Ovary (tissue), 7 donors: ENCODE measurements around a stretch of chr12.

DNA sequence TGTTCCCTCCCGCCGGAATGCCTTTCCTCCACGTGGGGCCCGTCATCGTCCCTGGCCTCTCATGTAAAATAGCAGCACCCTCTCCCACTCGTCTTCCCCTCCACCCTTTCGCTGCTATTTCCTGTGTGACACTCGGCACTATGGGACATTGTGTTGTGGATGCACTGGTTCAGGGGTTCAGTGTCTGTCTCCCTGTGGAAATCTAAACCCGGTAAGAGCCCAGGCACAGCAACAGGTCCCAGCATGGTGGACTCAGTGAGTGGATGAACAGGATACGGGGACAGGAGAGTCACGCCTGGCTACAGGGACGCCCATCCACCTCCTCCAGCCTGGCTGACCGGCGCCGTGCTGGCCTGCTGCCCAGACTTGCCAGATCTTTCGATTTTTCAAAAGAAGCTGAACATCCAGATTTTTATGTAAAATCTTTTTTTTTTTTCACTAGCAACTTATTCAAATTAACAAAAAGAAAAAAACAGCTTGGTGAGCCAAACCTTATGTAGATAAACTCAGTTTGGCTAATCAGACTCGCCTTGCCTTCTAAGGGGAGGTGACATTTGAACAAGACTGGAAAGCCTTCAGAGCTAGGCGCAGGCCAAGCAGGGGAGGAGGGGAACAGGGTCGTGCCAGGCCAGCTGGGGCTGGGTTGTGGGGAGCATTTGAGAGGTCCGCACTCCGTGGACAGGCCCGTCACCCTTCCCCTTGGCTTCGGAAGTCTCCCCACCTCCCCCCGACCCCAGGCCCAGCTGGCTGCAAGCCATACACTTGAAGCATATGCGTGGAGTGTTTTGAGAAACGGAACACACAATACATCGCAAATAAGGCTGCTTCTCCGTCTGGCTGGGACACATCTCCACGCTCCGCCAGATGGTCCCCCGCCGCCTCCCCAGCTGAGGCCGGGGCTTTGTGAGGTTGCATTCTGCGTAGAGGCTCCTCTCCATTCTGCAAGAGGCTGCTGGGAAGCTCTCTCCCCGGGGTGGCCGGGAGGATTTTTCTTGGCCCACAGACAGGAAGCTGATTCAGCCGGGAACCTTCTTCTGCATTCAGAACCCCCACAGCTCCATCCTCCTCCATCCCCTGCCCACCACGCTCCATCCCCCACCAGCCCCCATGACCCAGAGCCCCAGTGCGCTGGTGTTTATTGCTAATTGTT, 87.9 kb upstream of the NCOR2 start:
- PRO-cap, 7 experiments = peak in 7 of 7 experiments; most common plus-strand start position 522 of the sequence (in 2); most common minus-strand start position 905 of the sequence (in 5)
- RAMPAGE, long total RNA, 2 experiments = no peak in any of the 2 experiments

DNA sequence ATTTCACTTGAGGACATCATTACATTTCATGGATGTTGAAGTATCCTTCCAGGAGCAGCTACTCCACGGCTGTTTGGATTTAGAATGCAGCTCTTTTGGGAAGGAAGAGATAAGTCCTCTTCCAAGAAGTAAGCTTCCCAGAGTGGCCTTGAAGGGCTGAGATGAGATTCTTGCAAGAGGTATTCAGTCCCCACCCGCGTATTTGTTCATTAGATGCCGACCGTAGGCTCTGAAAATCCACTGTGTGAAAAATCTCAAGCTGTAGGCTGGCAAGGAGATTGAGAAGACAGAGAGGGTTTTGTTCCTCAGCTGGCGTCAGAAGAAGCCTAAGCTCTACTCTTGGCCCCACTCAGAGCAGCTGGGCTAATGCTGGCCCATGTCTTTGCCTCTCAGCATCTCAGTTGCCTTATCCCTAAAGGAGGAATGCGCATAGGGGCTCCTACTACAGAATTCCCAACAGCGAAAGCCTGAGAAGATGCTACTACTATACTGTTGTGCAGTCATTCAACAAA, 131.2 kb upstream of the NCOR2 start:
- PRO-cap, 7 experiments = peak in 3 of 7 experiments; most common plus-strand start position 140 of the sequence (in 1); most common minus-strand start position 86 of the sequence (in 3)
- RAMPAGE, long total RNA, 2 experiments = no peak in any of the 2 experiments

- PRO-cap, 7 experiments = peak in 1 of 7 experiments; most common minus-strand start chr12:124737189 (in 1)
- RAMPAGE, long total RNA, 2 experiments = no peak in any of the 2 experiments
Observed at GRCh38 chr12:124736985-124737424, 126.7 kb downstream of the SCARB1 start.

DNA sequence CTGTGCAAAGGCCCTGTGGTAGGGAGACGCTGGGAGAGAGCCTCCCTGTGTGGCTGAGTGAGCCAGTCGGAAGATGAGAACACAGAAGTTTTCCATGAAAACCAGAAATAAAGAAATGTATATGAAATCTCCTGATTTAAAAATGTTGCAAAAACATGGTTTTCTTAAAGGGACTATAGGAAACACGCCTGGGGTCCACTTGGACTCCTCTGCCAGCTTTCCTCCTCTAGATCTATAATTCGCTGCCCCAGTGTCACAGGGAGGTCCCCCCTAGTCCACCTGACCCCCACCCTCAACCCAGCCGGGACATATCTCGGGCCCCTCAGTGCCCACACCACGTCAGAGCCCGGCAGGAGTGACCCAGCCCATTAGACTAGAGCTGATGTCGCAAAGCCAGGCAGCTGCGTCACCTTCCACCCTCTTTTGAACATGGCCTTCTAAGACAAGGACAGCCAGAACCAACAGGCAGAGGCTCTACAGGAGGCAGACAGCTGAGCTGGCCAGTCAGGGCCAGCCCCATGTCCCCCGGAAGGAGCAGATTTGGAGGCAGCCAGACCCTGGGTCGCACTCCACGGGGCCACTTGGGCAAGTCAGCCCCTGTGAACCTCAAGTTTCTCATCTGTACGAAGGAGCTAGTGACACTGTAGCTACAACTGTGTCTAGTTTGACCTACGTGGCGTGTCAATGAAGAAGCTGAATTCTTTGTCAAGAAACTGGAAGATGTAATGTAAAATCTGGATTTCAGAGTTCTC, 44.2 kb downstream of the SCARB1 start:
- PRO-cap, 7 experiments = no peak in any of the 7 experiments
- RAMPAGE, long total RNA, 2 experiments = no peak in any of the 2 experiments

DNA sequence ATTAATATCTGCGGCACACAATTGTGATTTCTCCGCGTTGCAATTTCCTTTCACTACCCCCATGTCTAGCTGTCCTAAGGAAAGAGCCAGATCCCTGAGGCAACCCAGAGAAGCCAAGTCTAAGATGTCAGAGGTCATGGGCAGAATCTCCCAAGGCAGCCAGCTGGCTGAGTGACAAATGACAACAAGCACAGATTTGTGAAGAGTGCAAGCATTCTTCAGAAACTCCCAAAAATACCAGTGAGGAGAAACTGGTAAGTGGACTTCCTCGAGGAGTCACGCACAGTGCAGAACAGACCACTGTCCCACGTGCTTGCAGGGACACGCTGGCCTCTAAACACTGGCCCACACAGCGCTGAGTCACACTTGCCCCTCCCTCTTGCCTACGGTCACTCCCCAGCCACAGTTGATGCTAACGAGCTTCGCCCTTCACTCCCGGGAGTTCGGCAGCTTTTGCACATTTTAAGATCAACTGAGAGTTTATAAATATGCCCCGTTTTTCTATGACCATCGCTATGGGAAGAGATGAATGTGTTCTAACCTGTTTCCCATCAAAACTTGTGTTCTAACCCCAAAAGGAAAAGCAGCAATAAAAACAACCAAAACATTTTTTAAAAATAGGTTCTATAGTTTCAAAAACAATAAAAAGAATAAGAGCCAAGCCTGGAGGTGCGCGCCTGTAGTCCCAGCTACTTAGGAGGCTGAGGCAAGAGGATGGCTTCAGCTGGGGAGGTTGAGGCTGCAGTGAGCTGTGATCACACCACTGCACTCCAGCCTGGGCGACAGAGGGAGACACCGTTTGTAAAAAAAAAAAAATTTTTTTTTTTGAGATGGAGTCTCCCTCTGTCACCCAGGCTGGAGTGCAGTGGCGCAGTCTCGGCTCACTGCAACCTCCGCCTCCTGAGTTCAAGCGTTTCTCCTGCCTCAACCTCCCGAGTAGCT, 9.6 kb downstream of the UBC start:
- PRO-cap, 7 experiments = peak in 6 of 7 experiments; most common plus-strand start position 392 of the sequence (in 5); most common minus-strand start position 287 of the sequence (in 2)
- RAMPAGE, long total RNA, 2 experiments = no peak in any of the 2 experiments

- PRO-cap, 7 experiments = peak in 7 of 7 experiments; most common plus-strand start chr12:124914966 (in 7)
- RAMPAGE, long total RNA, 2 experiments = start-site peak on the minus strand in 2 of 2 experiments, at chr12:124914825-124914955 at its widest, 106 to 120 reads per replicate
Observed at GRCh38 chr12:124914723-124915179, 301 bp upstream of the UBC start.

DNA sequence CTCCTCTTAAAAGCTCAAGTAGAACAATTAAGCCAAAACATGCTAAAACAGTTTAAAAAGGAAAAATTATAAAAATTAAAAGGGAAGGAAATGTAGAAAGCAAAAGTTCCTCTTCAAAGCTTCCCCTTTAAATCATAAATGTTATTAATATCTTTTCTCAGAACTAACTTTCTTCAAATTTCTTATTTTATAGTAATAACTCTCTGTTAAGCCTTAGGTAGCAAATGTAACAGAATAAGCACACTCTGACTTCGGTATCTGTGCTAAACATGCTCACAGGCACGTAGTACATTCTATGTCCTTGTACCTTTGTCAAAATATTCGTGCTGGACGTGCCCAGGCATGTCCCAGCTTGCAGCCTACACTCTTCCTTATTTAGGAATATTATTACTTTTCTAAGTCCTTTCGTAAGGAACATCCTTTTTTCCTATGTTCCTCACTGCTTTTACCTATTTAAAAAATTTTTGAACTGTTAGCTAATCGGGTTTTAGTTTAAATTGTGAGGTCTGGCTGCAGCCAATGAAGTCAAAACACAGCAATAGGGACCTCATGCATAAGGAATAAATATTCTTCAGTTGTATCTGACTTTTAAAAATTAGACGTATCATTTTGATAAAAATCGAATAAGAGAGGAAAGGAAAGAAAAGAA, 24.1 kb upstream of the UBC start:
- PRO-cap, 7 experiments = peak in 5 of 7 experiments; most common plus-strand start position 241 of the sequence (in 4); most common minus-strand start position 261 of the sequence (in 2)
- RAMPAGE, long total RNA, 2 experiments = no peak in any of the 2 experiments

DNA sequence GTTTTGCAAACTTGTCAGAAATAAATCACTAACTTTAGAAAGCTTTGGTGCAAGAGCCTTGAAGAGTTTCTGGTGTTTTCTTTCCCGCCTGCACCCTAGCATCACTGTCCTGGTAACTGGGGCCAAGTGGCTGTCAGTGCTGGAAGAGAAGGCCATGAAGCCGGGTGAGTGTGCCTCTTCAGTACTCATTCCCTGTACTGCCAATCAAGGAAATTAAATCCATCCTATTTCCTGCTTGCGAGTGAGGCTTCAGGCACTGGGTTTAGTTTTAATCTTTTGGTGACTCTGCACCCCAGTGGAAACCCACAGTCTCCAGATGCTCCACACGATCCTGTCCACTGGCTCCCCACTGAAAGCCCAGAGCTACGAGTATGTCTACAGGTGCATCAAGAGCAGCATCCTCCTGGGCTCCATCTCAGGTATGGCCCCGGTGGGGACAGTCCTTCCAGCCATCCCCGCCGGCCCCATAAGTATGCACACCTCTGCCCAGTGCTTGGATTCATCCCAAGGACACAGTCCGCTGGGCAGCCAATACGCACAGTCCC, 59.4 kb downstream of the AACS start:
- PRO-cap, 7 experiments = no peak in any of the 7 experiments
- RAMPAGE, long total RNA, 2 experiments = start-site peak on the plus strand in 1 of 2 experiments, centred at position 261 of the sequence, 13 reads per replicate

DNA sequence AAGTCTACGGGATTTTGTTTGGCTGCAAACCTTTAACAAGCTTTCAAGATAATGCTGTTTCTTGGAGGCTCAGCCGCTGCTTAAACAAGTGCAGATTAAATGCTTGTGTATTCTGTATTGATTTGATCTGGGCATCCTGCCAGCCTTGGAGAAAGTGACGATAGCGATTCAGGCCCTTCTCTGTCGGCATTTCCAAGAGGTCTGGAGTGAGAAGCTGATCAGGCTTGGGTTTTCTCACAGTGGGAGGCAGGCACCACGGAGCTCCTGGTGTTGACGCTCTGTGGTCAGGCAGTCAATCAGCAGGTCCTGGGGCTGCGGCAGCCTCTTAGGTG, 34.2 kb downstream of the TMEM132B start:
- PRO-cap, 7 experiments = no peak in any of the 7 experiments
- RAMPAGE, long total RNA, 2 experiments = no peak in any of the 2 experiments

DNA sequence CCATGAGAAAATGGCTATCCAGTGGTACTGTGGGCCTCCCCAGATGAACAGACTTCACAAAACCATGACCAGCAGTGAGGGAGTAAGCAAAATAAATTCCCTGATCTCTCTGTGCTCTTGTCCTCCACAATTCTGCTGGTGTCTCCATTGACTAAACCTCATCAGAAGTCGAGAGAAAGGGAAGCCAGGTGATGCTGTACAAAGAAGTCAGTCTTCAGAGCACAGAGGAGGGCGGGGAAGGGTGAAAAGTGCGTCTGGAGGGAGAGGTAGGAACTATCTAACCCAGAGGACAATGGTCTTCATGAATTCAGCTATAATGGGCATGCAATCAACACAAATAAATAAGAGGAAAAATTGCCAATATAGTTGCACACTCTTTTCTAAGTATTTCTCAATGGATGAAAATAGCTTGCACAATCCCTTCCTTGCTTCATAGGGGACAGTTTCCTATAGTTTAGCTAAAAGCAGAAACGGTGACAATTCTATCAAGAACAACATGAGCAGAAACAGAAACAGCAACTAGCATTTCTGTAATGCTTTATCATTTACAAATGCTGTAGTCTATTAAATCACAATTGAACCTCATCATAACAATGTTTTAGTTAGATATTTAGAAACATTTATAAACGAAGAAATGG, 810.2 kb downstream of the TMEM132B start:
- PRO-cap, 7 experiments = no peak in any of the 7 experiments
- RAMPAGE, long total RNA, 2 experiments = no peak in any of the 2 experiments

DNA sequence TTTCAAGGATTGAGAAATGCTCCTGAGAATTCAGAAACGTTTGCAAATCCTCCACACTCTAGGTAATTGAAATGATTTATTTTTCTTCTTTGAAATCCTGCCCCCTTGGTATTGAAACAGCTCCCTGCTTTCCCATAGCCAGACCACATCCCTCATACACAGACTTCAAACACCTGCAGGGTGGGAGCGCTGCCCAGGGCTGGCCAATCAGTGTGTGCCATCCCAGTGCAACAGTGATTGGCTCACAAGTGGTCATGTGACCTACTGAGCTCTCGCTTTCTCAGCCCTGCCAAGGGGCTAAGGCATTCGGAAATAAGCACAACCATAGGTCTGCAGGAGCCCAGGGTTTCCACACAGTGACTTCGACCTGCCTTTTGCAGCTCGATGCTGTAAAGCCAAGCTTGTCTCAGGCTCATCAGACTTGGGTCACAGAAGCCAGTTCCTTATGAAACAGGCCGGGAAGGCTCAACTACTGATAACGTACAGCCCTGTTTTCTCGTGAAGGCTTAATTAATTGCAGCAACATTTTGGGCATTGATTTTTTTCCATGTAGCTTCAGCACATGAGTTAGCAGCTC, 970.6 kb downstream of the TMEM132B start:
- PRO-cap, 7 experiments = no peak in any of the 7 experiments
- RAMPAGE, long total RNA, 2 experiments = no peak in any of the 2 experiments

GRCh38 chr12:126690220-126690586, 1504.0 kb downstream of the TMEM132B start:
- PRO-cap, 7 experiments = no peak in any of the 7 experiments
- RAMPAGE, long total RNA, 2 experiments = no peak in any of the 2 experiments

DNA sequence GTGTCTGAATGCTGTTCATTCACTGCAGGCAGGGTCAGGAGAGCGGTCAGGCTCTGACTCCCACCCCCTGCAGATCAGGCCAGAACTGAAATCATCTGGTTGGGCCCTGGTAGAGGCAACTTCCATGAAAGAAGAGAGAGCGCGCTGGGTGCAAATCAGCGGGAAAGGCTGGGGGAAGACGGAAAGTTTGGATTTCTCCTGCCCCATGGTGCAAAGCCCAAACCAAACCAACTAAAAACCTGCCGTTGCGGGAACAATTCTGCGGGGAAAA, 1539.5 kb downstream of the TMEM132B start:
- PRO-cap, 7 experiments = no peak in any of the 7 experiments
- RAMPAGE, long total RNA, 2 experiments = no peak in any of the 2 experiments

GRCh38 chr12:126845133-126845415, 1421.9 kb upstream of the TMEM132C start:
- PRO-cap, 7 experiments = no peak in any of the 7 experiments
- RAMPAGE, long total RNA, 2 experiments = no peak in any of the 2 experiments

GRCh38 chr12:127162812-127163012, 1104.3 kb upstream of the TMEM132C start:
- PRO-cap, 7 experiments = no peak in any of the 7 experiments
- RAMPAGE, long total RNA, 2 experiments = no peak in any of the 2 experiments

GRCh38 chr12:128797134-128797817, 26.5 kb downstream of the SLC15A4 start:
- PRO-cap, 7 experiments = no peak in any of the 7 experiments
- RAMPAGE, long total RNA, 2 experiments = no peak in any of the 2 experiments

GRCh38 chr12:128813103-128813760, 10.5 kb downstream of the SLC15A4 start:
- PRO-cap, 7 experiments = no peak in any of the 7 experiments
- RAMPAGE, long total RNA, 2 experiments = no peak in any of the 2 experiments

GRCh38 chr12:128820719-128821483, 2.9 kb downstream of the SLC15A4 start:
- PRO-cap, 7 experiments = no peak in any of the 7 experiments
- RAMPAGE, long total RNA, 2 experiments = no peak in any of the 2 experiments

DNA sequence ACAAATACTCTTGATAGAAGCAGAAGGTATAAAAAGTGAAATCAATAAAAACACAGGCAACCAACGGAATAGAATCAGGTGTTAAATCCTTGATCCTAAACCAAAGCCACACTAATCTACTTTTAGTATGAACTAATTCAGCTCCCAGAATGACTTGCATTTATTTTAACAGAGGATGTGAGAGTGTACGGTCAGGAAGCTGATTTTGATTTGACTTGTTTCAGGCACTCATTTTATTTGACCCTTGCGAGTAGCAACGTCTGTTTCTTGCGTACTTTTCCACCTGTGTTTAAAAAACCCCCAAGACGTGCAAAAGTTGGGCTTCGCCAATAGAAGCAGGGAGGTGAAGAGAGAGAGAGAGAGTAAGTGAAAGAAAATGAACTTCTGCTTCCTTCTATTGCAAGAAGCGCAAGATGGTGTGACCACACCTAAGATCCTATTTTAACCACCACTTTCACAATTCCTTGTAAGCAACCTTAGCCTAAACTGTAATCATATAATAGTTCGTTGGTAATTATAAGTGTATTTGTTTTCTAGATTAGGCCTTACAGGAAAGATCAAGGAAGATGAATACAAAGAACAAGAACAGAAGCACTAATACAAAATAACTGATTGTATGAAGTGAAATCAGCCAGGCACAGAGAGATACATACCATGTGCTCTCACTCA, 6.8 kb upstream of the SLC15A4 start:
- PRO-cap, 7 experiments = no peak in any of the 7 experiments
- RAMPAGE, long total RNA, 2 experiments = no peak in any of the 2 experiments

DNA sequence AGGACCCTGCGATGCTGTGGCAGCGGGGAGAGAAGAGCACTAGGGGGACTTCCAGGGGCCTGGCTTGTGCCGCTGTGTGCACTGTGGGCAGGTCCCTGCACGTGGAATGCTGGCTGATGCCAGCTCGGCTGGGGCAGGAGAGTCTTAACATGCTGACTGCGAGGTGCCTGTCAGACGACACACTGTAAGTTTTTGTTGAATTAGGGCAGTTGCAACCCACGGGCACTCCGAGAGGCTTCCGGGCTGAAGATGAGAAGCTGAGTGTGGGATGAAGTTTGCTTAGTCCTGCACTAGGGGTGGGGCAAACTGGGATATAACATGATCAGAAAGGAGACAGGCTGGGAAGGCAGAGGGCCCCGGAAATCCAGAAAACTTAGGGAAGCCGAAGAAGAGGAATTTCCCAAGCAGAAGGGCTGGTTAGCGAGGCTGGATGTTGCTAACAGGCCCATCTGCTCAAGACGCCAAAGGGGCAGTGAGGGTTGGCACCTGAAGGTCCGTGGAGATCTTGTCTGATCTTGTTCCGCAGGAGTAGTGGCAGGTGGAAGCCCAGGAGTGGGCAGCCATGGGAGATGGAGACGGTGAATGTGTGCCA, 10.8 kb downstream of the GLT1D1 start:
- PRO-cap, 7 experiments = no peak in any of the 7 experiments
- RAMPAGE, long total RNA, 2 experiments = no peak in any of the 2 experiments